Vein endothelial cell (primary cell): ENCODE measurements around the gene SLC25A51.

- CAGE, long polyA plus RNA = no peak
Observed at GRCh38 chr9:37158125-37158575, 37.8 kb downstream of the ZCCHC7 start.

DNA sequence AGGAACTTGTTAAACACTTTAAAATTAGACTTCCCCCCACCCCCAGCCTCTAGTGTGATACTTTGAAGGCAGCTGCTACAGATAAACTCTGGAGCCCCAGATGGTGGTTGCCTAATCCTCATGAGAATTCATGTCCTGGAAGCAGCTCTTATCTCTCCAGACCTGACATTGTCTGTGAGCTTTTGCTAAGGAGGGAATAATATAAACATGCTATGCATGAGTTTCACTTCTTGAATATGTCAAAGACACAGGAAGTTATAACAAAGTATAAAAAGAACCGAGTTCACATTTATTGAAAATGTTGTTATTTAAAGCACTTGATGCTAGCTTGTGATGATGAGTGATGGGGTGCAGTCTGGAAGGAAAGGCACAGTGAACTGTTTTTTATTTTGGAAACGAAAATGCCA lies 76.8 kb downstream of the ZCCHC7 start:
- CAGE, long polyA plus RNA = no peak

- CAGE, long polyA plus RNA = no peak
Observed at GRCh38 chr9:37198208-37198836, 77.9 kb downstream of the ZCCHC7 start.

DNA sequence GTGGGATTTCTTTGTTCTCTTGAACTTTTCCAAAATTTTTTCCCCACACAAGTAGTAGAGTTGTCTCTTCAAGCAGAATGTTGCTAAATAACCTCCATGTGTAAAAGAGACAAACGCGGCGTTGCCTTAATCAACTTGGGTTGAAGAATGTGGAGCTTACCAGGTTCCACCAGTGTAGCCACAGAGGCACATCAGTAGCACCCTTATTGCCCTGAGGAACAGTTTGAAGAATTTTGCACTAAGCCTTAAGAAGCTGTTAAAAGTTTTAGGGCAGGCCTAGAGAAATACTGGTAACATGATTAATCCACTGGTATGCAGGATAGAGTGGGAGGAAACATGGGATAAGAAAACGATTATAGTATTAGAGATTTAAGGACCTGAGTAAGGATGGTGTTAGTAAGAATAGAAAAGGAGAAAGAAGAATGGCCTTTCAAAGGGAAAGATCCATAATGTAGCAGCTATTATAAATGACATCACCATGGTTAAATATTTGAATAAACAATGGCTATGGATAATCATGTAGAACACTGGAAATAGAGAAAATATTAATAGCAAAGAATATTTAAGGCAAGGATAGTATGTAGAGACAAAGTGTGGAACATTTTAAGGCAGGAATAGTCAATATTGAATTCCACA lies 100.7 kb downstream of the ZCCHC7 start:
- CAGE, long polyA plus RNA = no peak

- CAGE, long polyA plus RNA = no peak
Observed at GRCh38 chr9:37371491-37372412, 50.7 kb upstream of the GRHPR start.

GRCh38 chr9:37374678-37375379 lies 47.7 kb upstream of the GRHPR start:
- CAGE, long polyA plus RNA = no peak

DNA sequence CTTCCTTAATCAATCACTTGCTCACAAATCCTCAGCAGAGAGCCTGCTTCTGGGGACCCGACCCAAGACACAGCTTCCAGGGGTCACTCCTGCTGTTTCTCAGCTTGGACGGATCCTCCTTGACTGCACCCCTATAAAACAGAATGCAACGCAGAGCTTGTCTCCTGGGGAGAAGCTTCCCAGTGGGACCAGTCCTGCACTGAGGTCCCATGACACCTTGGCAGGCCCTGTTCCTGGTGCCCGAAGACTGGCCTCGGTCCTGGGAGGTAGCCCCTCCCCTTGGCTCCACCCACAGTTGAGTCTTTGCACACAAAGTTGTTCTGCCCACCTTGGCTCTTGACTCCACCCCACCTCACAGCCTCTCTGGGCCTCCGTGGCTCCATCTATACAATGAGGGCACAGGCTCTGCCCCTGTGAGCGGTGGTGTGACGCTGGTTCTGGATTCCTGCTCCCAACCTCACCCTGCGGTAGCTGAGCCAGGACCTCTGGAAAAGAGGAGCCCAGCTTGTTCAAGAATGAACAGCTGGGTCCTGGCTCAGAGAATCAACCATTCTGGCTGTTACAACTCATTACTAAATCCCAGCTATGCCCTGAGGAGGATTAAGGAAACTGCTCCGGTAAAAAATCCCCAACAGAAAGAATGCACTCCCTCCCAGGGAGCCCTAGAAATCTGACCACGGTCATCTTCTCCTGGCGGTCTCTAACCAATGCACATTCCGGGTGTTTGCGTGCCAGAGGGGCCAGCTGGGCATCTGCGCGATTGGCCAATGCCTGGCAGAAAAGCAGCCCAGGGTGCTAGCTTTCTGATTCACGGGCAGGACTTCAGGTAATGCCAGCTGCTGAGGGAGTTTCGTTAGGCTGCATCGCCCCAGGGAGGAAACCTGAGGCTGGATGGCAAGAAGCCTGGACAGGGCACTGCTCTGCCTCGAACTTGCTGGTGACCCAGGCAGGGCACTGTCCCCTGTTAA lies 10.0 kb upstream of the GRHPR start:
- CAGE, long polyA plus RNA = no peak

GRCh38 chr9:37574110-37574931 lies 1.9 kb downstream of the FBXO10 start:
- CAGE, long polyA plus RNA = no peak

- CAGE, long polyA plus RNA = no peak
Observed at GRCh38 chr9:37904012-37904647, at the start of gene SLC25A51. SLC25A51 (minus strand) TSS chr9:37904127.

DNA sequence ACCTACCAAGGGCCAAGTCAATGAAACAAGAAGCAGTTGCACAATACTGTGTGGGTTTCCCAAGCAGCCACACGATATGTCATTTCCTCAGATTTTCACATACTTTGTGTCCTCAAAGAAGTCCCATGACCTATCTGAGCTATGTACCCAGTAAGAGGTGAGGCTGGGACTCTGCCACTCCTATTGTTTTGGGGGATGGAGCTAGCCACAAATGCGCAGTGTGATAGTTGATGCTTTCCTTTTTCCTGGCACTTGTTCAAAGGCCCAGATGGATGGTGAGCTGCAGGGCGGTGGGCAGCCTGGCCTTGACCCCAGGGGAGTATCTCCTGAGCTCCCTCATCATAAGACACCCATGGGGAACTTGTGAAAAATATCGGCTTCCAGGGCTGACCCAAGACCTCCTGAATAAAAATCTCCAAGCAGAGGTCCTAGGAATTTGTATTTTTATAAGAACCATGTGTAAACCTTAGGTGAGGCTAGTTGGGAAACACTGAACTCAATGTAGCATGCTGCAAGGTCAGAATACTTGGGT lies 4.9 kb upstream of the SLC25A51 start:
- CAGE, long polyA plus RNA = no peak

GRCh38 chr9:37936729-37937352 lies 32.9 kb upstream of the SLC25A51 start:
- CAGE, long polyA plus RNA = no peak

GRCh38 chr9:37984844-37985553 lies 81.1 kb upstream of the SLC25A51 start:
- CAGE, long polyA plus RNA = no peak

DNA sequence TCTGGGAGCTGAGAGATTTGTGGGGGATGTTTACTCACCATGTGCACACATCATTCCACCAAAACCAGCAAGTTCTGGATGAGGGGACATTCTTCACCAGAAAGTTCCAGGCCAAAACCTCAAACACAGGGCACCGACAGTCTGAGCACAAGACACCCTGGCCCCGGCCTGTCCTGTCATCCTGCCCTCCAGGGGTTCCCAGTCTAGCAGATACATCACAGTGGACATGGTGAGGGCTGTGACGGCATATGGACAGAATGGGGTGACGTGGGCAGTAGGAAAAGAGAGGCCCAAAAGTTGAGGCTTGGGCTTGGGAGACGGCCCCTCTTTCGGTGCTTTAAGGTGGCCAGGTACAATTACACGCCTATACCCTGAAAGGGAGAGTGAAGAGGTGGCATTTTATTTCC lies 64.1 kb downstream of the SHB start:
- CAGE, long polyA plus RNA = no peak

DNA sequence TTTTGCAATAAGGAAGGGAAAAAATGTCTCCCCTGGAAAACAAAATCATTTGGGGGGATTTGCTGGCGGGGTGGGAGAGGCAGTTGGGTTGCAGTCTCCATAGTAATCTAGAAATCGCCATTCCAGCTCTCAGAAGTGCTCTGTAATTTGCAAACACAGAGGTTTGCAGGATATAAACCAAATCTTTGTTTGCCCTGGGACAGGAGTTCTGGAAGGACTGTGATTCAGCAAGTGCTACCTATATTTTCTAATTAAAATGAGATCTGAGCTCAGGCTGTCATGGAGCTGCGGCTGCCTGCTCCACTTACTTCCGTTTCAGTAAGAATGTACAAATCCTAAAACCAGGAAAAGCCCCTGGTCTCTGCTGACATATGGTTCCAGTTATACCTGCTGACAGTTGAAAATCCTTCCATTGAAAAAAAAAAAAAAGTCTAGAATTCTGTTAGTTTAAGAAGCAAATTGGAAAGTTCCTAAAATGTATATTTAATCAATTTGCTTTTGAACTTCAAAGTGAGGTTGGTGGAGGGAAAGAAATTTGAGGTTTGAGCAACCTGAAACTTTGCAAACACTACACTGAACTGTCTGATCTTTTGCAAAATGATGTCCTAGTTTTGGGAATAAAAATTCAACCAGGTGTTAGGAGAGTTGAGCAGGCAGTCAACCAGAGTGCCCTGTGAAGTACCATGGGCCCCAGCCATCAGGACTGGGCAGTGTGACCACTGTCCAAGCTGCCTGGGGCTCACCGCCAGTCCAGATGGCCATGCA lies 50.8 kb downstream of the SHB start:
- CAGE, long polyA plus RNA = no peak

- CAGE, long polyA plus RNA = no peak
Observed at GRCh38 chr9:38022835-38023392, 46.1 kb downstream of the SHB start.

DNA sequence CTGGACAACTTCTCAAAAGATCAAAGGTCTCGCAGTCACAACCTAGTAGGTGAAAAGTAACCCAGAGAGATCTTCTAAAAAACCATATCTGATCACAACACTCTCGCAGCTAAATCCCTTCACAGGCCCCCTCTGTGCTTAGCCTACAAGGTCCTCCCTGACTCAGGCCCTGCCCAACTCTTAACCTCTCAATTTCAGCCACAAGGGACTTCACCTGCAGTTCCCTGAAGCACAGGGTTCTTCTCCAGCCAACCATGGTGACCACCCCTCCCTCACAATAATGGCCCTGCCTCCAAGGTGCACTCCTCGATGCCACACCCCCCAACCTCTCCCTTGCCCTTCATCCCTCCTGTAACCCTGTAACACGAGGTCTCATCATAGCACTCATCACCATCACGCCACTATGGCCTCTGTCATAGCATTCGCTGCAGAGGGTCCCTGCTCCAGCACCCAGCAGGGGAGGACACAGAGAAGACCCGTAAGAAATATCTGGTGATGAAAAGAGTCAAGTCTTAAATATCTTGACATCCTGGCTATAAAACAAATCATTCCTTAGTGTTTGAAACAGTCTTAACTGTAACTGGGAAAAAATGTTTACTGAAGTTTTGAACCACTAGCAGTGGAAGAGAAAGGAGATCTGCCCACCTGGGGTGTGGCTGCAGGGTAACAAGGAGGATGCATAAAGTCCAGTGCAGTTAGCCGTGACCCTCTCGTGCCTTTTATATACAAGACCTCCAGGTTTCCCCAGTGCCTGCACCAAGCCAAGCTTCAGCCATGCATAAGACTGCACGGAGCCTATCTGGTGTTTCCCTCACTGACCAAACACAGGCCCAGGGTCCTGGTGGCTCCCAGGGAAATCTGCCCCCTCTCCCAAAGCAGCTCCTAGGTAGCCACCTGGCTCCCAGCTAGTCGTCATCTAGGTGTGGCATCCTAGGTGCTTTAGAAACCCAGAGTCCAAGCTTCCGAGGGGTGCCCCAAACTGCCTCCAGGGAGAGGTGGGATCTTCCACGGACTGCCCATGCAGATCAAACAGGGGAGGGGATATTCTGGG lies 3.1 kb downstream of the SHB start:
- CAGE, long polyA plus RNA = no peak

GRCh38 chr9:38437420-38437905 lies 13.2 kb upstream of the IGFBPL1 start:
- CAGE, long polyA plus RNA = no peak

DNA sequence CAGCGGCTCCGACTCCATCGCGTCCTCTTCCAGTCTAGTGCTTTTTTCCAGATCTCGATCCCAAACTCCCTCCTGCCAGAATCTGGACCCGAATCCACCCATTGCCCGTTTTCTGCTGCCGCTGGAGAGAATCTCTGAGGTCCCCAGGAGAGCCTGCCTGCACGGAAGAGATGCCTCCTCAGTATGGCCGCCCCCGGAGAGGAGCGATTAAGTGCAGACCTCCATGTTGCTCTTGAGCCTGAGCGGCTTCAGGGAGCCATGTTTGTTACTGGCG lies 518.8 kb downstream of the SPATA31A1 start:
- CAGE, long polyA plus RNA = no peak

- CAGE, long polyA plus RNA = no peak
Observed at GRCh38 chr9:41006580-41007615, 121.6 kb downstream of the FOXD4L6 start.

GRCh38 chr9:41266423-41267109 lies 77.4 kb upstream of the ZNG1F start:
- CAGE, long polyA plus RNA = no peak